SJSA1 (cell line): ENCODE measurements around a stretch of chr13.

GRCh38 chr13:19109488-19110010, 72.1 kb downstream of the TUBA3C start:
- RAMPAGE, long total RNA = no peak

- RAMPAGE, long total RNA = no peak
Observed at GRCh38 chr13:19860908-19861497, 2.4 kb downstream of the ZMYM5 start.

GRCh38 chr13:19985819-19986222, 27.3 kb downstream of the ZMYM2 start:
- RAMPAGE, long total RNA = no peak

GRCh38 chr13:20055460-20055892, 96.9 kb downstream of the ZMYM2 start:
- RAMPAGE, long total RNA = no peak

GRCh38 chr13:20193839-20194532, 1.2 kb upstream of the GJB2 start:
- RAMPAGE, long total RNA = no peak

DNA sequence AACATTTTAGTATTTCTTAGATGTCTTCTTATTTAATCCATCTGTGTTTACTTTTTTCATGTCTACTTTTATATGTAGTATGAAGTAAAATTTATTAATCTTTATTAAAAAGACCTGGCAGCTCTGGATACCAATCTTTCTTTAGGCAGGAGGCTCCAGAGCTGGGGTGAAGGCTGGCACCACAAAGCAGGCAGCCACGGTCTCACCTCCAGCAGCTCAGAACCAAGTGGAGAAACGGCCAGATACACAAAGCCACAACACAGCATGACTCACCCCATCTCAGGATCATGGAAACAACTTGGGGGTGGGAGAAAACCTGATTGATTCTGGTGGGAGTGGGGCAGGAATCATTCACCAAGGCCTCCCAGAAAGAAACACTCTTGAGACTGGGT, 64.3 kb downstream of the CRYL1 start:
- RAMPAGE, long total RNA = no peak

GRCh38 chr13:20573207-20573550, 6.2 kb downstream of the IFT88 start:
- RAMPAGE, long total RNA = no peak

- RAMPAGE, long total RNA = no peak
Observed at GRCh38 chr13:20704016-20704780, 699 bp downstream of the IL17D start.

- RAMPAGE, long total RNA = no peak
Observed at GRCh38 chr13:21058130-21058847, 3.1 kb downstream of the LATS2 start.

- RAMPAGE, long total RNA = no peak
Observed at GRCh38 chr13:21074470-21074927, 13.1 kb upstream of the LATS2 start.

DNA sequence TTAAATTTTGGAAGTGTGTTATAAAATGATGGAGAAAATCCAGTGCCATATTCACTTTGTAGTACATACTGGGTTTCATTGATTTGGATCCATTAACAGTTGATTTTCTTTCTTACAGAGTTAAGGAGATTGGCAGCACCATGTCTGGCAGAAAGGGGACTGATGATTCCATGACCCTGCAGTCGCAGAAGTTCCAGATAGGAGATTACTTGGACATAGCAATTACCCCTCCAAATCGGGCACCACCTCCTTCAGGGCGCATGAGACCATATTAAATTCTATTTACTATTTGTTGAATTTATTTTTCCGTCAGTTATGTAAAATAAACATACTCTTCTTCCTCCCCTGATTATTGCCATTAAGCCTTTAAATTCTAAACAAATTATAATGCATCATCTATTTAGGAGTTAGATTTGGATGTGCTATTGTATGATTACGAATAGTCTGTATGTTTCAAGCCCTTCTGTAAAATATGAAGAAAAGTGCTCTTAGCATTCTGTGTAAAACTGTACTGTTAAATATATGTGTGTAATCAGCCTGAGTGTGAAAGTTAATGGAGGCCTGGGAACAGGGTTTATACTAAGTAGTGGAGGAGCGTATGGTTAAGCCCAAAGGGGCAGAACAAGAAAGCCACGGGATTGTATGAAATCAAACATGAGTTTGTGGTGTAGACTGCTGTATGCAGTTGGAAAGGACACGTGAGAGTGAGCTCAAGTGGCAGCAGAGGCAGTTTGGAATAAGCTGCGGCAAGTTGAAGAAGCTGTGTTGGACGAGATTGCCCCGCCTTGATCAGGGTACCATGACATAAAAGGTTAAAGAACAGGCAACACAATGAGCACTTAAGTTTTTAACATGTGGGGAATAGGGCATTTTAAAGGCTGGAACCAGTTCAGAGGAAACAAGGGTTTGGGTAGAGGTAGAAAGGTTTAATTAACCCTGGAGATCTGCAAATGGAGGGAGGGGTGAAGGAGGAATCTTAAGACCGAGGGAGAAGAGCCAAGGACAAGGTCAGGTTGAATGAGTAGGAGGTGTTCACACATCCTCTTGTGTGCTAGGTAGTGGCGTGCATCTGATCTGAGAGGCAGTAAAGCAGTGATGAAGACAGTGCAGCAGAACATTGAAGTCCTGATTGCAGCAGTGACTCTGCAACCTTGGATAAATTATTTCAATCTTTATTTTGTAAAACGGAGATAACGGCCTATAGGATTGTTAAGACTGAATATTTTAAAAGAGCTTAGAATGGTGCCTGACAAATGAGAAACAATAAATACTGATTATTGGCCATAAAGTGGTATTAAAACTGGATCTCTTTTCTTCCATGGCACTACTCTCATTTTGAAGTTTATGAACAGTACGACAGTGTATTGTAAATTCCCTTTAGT, 7.6 kb downstream of the SAP18 start:
- RAMPAGE, long total RNA = no peak

DNA sequence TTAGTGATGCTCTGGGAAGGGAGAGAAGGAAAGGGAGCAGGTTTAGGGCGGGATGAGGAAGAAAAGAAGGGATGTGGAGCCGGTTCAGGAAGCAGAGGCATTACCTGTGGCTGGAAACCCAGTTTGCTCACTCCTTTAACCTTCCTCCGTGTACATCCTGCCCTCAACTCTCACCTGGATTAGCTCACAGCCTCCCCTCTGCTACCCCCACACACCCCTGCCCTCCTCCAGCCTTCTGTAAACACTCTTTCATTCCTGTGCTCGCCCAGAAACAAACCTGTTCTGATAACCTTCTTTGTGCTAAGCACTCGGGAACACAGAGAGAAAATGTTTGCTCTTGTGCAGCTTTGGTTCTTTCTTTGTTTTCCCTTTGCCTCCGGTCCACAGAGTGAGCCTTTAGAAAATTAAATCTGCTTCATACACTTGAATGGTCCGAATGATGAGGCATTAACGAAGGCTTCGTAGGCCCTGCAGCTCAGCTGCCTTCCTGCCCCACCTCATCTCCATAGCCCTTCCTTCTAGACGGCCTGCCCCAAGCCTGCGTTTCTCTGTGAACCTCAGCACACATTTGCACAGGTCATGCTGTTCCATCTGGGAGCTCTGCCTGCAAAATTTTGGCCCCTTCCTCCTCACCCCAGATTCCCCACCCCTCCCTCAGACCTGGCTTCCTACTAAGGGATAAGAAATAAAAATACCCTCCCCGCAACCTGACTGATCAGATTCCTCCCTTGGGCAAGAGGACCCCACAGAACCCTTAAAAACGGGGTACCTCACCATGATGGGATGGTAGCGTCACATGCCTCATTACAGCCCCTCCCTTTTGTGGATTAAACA, 6.7 kb upstream of the ZDHHC20 start:
- RAMPAGE, long total RNA = no peak

DNA sequence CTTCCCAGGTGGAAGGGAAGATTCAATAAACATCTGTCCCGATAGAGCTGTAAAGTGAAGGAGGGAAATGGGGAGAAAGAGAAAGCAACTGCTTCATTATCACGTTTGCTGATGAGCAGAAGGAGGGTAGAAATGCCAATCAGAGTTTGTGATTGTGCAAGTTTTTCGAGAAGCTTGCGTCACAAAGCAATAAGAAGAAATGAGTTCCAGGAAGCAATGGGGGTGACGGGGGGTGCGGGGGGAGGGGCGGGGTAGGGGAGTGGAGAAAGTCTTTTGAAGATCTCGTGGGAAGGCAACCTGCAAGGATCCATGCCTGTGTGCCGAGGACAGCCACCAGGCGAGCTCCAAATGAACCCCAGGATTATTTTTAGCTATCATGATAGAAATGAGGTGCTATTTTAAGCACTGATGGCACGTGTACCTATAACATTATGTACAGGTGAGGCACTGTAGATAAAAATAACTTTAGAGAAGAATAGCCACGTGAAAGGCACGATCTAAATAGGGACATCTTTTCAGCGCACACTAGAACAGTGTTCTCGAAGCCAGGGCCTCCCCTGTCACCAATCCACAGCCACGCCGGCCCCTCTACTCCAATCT, 224.3 kb downstream of the FGF9 start:
- RAMPAGE, long total RNA = no peak

- RAMPAGE, long total RNA = no peak
Observed at GRCh38 chr13:23160668-23161429, 19.9 kb upstream of the SGCG start.

DNA sequence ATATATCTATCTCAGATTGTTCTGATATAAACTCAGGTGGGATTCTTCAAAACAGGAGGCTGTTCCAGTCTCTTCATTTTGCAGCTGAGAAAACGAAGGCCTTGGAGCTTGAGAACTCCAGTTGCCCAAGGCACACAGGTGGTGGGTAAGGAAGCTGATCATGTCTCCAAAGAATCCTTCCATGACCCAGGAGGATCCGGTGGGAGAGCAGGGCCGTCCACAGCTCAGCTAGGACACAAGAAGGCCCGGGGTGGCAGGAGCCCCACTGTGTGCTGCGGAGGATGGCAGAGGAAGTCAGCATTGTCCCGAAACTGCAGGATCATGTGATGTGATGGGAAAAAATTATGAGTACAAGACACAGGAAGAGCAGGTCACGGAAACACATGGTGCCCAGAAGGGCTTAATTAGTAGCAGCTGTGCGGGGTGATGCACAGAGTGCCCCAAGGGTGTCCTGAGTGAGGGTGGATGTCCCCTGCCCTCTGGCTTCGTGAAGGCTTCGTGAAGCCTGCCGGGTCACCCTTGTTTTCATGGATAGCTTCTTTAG, 33.6 kb upstream of the SACS start:
- RAMPAGE, long total RNA = no peak

- RAMPAGE, long total RNA = no peak
Observed at GRCh38 chr13:23578435-23579031, 8.3 kb downstream of the TNFRSF19 start.

DNA sequence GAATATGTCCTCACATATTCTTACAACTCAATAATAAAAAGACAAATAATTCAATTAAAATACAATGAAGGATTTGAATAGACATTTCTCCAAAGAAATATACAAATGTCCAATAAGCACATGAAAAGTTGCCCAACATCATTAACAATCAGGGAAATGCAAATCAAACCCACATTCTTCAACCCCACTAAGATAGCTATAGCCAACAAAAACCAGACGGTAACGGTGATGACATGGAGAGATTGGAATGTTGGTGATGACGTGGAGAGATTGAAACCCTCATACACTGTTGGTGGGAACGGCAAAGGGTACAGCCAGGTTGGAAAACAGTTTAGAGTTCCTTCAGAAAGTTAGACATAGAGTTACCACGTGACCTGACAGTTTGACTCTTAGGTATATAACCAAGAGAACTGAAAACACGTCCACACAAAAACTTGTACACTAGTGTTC, 48.1 kb downstream of the TNFRSF19 start:
- RAMPAGE, long total RNA = no peak

GRCh38 chr13:24074860-24075350, 85.6 kb upstream of the SPATA13 start:
- RAMPAGE, long total RNA = no peak

- RAMPAGE, long total RNA = no peak
Observed at GRCh38 chr13:24194328-24194924, 33.9 kb downstream of the SPATA13 start.

DNA sequence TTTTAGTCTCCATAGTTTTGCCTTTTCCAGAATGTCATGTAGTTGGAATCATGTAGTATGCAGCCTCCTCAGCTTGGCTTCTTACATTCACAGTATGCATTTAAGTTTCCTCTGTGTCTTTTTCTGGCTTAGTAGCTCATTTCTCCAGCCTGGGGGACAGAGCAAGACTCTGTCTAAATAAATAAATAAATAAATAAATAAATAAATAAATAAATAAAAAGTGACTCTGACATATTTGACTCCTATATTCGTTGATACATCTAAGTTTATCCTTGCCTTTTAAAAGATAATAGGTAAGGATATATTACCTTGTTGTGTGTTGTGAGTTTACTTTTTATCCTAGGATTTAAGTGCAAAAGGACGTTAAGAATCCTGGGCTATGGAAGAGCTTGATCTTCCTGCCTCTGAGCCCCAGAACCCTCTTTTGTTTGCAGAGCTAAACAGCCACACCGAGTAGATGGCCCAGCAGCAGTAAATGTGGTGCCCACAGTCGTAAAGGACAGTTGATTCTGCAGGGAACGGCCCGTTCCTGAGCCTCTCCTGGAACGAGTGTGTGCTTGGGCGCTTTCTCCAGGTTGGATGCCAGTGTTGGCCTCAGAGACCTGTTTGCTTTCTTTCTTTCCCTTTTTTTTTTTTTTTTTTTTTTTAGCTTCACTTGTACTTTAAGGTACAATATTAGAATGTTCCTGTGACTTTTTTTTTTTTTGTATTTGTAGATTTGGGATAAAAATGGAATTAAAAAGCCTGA, 41.6 kb downstream of the SPATA13 start:
- RAMPAGE, long total RNA = no peak